Measurements from ENCODE around the gene MDM2.

DNA sequence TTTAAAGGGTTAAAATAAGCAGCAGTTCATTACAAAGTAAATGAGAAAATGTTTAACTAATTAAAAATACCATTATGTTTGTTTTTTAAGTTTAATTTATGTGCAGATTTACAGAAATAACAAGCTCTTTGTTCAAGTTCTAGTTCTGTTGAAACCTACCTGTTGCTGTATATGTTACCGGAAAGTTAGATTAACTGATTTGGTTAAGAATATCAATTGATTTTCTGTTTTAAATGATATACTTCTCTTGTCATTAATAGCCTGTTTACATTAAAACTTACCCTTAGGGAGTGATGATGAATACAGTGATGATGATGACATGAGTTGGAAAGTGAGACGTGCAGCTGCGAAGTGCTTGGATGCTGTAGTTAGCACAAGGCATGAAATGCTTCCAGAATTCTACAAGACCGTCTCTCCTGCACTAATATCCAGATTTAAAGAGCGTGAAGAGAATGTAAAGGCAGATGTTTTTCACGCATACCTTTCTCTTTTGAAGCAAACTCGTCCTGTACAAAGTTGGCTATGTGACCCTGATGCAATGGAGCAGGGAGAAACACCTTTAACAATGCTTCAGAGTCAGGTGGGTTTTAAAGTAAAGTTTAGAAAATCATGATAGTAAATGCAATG is 33.0 kb downstream of the CAND1 start:
- PRO-cap = no peak
- CAGE, long polyA plus RNA = no peak

- PRO-cap = no peak
- CAGE, long polyA plus RNA = no peak
Observed at GRCh38 chr12:67434361-67435480, 165.6 kb downstream of the CAND1 start.

- PRO-cap = unidirectional peak, minus-strand start at chr12:67649578; bidirectional peak, plus-strand start at chr12:67650124, minus-strand start at chr12:67650109
- CAGE, long polyA plus RNA = no peak
Observed at GRCh38 chr12:67649461-67650543, 1.3 kb downstream of the DYRK2 start.

DNA sequence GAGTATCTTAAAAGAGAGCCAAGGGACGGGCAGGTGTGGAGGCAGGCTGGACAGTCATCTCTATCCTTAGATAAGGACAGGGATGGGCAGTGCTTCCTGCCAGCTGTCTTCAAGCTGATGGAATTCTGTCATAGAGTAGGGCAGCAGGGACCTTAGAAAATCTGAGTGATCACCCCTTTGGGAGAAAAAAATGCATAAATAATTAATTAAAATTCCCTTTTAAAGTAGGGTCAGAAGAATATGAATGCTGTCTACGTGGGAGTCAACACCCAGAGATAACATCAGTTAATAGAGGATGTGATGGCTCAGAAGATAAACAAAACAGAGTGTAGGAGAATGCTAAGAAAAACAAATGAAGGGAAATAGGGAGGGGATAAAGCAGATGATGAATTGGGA is 57.3 kb downstream of the DYRK2 start:
- PRO-cap = no peak
- CAGE, long polyA plus RNA = no peak

GRCh38 chr12:67792098-67792448 is 143.5 kb downstream of the DYRK2 start:
- PRO-cap = no peak
- CAGE, long polyA plus RNA = no peak

- PRO-cap = no peak
- CAGE, long polyA plus RNA = no peak
Observed at GRCh38 chr12:67911101-67911765, 248.3 kb downstream of the IFNG start.

DNA sequence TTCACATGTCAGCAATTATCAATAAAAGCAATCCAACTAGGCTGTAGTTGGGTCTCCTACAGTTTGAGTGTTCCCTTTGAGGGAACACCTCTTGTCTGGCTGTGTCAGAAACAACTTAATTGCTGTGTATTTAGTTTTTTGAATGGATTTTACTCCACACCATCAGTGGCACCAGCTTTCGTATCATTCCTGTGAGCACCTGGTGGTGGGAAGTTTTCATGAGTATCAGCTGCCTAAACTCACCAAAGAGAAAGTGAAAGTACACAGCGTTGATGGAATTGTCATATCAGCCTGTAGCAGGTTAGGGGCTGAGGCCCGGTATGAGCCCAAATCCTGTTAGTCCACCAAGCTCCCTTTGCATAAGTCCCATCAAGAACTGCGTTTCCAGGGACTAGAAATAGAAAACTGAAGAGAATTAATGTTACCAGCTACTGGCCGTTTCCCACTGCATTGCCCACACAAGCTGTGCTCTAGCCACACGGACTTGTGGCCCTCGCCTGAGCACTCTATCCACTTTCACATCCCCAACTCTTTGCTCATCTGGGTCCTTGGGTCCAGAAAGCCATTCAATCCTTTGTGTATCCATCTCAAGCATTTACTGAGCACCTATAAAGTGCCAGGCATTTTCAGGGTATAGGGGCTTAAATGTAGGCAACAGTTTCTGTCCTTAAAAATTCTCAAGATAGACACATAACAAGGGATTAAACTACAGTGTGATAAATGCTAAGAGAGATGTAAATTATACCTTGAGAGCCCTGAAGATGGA is 11.1 kb upstream of the IL26 start:
- PRO-cap = bidirectional peak, plus-strand start at position 264 of the sequence, minus-strand start at position 193 of the sequence
- CAGE, long polyA plus RNA = no peak

- PRO-cap = bidirectional peak, plus-strand start at chr12:68241138, minus-strand start at chr12:68241149
- CAGE, long polyA plus RNA = no peak
Observed at GRCh38 chr12:68241085-68241392, 12.4 kb downstream of the IL22 start.

DNA sequence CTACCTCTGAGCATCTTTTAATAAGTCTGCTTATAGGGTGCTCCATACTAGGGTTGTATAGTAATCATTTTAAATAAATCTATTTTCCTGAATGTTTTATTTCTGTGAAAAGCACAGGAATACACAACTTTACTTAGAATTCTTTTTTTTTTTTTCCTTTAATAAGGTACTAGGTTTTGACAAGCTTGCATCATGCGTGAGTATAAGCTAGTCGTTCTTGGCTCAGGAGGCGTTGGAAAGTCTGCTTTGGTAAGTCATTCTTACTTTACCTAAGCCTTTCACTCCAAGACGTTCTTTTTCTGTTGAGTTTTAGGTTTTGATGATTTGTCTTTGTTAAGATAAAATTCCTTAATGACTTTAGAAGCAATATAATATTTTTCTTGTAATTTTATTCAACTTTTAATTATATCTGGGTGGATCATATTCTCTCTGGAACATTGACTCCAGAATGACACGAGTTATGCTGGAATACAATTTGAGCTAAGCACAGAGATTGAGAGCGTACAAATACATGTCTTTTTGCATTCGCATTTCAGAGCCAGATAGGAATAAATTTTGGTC is 37.9 kb downstream of the RAP1B start:
- PRO-cap = no peak
- CAGE, long polyA plus RNA = no peak

DNA sequence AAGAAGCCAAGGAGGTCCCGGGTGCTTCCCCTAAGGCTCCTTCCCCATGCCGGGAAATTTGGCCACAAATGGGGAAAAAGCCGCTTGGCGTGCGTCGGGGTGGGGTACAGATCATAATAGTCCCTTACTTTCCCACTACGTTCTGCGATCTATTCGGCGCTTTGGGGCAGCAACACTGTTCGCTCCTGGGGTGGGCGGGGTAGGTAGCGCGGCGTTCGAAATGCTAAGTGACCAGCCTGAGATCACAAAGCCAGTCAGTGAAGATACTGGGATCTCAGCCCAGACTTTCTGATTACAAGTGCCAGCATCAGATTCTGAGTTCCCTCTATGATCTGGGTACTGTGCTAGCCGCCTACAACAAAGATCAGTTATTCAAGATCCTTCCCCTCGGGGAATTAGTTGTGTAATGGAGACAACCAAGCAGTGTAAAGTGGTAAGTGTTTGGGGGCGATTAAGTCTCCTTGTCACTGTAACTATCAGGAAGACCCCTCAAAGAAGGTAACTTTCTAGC is 436 bp downstream of the NUP107 start:
- PRO-cap = no peak
- CAGE, long polyA plus RNA = no peak

GRCh38 chr12:68806444-68806937 is 1.5 kb upstream of the MDM2 start:
- PRO-cap = no peak
- CAGE, long polyA plus RNA = no peak

DNA sequence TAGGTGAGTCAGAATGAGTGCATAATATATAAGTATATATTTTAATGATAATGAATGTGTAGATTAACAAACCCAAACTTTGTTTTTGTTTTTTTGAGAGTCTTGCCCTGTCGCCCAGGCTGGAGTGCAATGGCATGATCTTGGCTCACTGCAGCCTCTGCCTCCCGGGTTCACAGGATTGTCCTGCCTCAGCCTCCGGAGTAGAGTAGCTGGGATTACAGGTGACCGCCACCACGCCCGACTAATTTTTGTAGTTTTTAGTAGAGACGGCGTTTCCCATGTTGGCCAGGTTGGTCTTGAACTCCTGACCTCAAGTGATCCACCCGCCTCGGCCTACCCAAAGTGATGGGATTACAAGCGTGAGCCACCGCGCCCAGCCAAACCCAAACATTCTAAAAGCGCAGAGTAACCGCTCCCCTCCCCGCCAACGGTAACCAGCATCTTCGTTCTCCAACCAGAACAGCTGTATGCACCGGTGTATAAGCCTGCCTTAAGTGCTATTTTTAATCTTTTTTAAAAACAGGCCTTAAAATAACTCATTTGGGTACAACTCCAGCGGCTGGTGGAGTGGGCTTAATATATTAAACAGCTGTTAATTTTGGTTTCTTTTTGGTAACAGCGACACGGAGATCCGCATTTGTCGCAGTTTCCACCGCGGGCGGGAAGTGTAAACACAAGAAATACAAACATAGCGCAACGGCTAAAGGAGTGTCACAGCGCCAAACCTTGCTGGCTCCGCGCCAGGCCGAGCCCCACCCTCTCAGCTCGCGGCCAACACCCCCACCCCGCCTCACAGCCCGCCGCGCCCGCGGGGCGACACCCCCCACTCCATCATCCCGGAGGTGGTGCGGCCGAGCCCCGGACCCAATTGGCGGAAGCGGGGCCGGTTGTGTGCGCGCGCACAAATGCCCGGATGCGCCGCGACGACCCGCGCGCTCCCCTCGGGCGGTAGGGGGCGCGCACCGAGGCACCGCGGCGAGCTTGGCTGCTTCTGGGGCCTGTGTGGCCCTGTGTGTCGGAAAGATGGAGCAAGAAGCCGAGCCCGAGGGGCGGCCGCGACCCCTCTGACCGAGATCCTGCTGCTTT is at the start of gene MDM2:
MDM2 (plus strand) TSS at position 954 of the 1,086 bp plus-strand sequence.
- PRO-cap = unidirectional peak, plus-strand start at position 148 of the sequence; bidirectional peak, plus-strand start at position 606 of the sequence, minus-strand start at position 394 of the sequence; bidirectional peak, plus-strand start at position 645 of the sequence, minus-strand start at position 675 of the sequence; bidirectional peak, plus-strand start at position 997 of the sequence, minus-strand start at position 870 of the sequence
- CAGE, long polyA plus RNA = no peak

DNA sequence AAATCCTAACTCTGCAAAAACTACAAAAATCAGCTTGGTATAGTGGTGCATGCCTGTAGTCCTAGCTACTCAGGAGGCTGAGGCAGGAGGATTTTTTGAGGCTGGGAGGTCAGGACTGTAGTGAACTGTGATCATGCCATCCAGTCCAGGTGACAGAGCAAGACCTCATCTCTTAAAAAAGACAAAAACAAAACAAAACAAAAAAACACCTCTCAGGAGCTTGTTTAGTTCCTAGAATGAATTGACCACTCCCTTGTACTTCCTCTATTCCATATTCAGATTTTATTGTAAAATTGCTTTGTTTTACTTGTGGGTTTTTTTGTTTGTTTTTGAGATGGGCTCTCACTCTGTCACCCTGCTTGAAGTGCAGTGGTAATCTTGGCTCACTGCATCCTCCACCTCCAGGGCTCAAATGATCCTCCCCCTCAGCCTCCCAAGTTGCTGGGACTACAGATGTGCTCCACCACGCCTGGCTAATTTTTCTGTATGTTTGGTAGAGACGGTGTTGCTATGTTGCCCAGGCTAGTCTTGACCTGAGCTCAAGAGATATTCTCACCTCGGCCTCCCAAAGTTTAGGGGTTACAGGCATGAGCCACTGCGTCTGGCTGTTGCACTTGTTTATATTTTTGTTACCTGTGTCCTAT is 13.7 kb downstream of the MDM2 start:
- PRO-cap = no peak
- CAGE, long polyA plus RNA = no peak

- PRO-cap = no peak
- CAGE, long polyA plus RNA = no peak
Observed at GRCh38 chr12:68918876-68919541, 14.0 kb downstream of the CPM start.

- PRO-cap = no peak
- CAGE, long polyA plus RNA = no peak
Observed at GRCh38 chr12:69102935-69103450, 136.4 kb upstream of the CPSF6 start.

DNA sequence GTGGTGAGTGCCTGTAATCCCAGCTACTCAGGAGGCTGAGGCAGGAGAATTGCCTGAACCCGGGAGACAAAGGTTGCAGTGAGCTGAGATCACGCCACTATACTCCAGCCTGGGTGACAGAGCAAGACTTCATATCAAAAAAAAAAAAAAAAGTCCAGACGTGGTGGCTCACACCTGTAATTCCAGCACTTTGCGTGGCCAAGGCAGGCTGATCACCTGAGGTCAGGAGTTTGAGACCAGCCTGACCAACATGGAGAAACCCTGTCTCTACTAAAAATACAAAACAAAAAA is 79.6 kb upstream of the CPSF6 start:
- PRO-cap = no peak
- CAGE, long polyA plus RNA = no peak

GRCh38 chr12:69274676-69275761 is 35.6 kb downstream of the CPSF6 start:
- PRO-cap = no peak
- CAGE, long polyA plus RNA = no peak

- PRO-cap = no peak
- CAGE, long polyA plus RNA = no peak
Observed at GRCh38 chr12:69610193-69610392, 614 bp downstream of the LRRC10 start.

DNA sequence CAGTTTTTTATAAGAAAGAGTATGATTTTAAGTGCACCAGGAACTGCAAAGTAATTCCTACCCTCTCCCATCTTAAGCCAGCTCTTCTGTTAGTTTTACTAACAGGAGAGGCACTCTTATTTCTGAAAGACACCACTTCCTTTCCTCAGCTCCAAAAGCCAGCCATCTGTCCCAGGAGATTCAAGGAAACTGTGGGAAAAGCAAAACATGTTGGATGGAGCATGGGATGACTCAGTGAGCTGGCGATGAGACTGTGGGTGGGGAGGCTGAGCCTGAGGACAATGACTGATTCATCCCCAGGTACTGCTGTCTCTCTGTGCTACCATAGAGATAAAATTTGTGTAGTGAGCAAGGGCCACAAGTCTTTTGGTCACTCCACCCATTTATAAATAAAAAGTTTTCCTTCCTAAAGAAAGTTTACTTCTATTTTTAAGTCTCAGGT is 141.4 kb downstream of the MYRFL start:
- PRO-cap = no peak
- CAGE, long polyA plus RNA = no peak

DNA sequence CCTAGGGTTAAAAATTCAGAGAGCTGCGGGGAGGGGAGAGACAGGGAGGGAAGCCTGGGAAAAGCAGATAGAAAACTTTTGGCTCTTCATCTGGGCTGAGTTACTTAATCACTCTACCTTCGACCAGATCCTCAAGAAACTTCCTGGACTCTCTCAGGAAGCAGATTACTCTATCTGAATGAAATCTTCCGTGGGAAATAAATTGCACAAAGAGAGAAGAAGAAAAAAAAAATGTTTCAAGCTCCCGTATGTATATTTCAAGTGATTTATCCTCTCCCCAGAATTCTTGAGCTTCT is 163.5 kb downstream of the MYRFL start:
- PRO-cap = no peak
- CAGE, long polyA plus RNA = no peak